ENCODE results near the gene CENPK.

DNA sequence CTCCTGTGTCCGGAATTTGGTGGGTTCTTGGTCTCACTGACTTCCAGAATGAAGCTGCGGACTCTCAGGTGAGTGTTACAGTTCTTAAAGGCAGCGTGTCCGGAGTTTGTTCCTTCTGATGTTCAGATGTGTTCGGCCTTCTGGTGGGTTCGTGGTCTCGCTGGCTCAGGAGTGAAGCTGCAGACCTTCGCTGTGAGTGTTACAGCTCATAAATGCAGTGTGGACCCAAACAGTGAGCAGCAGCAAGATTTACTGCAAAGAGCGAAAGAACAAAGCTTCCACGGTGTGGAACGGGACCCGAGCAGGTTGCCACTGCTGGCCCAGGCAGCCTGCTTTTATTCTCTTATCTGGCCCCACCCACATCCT, 3.0 kb upstream of the ADAMTS6 start:
- RRBS = no CpG with 5 or more reads among the region's 12 CpGs

DNA sequence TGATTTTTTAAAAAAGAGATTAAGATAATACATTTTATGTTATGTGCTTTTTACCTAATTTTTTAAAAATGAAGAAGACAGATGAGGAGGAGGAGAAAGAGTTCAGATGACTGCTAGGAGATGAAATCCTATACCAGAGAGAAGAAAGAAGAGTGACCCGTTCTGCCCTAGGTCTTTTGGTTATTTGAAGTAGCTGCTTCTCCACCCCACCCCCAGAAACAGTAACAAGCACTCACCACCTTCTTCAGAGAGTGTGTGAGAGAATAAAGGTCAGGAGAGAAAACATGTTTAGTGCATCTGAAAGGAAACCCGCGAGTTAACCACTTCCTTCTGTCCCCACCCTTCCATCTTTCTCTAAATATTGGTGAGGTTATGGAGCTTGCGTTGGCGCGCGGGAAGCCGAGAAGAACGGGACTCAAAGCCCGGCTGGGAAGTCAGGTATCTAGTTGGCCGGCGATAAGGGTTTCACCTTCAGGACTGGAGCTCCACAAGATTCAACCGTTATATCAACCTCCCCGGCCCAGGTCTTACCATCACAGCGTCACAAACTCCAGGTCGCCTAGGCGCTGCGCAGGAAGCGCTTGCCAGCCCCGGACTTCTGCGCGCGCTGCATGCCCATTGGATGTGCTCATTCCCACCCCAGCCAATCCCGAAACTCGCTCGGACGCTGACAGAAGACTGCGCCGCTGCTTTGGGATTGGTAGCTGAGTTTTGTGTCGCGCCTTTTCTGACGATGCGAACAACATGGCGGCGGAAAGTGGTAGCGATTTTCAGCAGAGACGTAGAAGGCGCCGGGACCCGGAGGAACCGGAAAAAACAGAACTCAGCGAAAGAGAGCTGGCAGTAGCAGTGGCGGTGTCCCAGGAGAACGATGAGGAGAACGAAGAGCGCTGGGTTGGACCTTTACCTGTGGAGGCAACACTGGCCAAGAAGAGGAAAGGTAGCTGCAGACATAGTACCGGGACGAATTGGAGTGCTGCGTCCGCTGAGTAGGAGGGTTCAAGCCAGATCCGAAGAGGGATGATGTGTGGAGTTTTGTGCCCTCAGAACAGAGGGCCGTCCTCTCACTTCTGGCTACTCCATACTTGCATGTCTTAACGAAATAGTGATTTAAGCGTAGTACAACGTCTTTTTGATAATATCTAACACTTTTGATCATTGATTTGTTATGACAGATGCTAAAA, at the start of gene CENPK:
Gene CENPK, minus strand, starts transcription at position 602 of the 1,184 bp plus-strand sequence.
- RRBS = 1% methylated on average over 6 of the region's 55 CpGs

DNA sequence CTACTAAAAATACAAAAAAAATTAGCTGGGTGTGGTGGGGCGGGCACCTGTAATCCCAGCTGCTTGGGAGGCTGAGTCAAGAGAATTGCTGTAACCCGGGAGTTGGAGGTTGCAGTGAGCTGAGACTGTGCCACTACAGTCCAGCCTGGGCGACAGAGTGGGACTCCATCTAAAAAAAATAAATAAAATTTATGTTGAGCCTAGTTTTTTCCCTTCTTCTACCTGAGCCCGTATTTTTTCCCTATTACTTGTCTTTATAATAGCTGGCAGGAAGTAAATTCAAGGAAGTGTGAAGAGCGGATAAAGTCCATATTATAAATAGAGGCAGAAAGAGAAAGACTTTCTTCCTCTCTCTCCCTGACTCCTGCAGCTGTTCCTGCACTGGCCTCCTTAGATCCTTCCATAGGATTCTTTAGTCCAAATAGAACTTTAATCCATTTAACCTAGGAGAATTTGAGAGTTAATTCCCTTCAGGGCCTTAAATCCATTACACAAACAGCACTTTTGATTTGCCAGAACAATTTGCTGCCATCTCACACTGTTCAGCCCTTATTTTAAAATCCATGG, 10.3 kb upstream of the ERBIN start:
- RRBS = no CpG with 5 or more reads among the region's 5 CpGs

DNA sequence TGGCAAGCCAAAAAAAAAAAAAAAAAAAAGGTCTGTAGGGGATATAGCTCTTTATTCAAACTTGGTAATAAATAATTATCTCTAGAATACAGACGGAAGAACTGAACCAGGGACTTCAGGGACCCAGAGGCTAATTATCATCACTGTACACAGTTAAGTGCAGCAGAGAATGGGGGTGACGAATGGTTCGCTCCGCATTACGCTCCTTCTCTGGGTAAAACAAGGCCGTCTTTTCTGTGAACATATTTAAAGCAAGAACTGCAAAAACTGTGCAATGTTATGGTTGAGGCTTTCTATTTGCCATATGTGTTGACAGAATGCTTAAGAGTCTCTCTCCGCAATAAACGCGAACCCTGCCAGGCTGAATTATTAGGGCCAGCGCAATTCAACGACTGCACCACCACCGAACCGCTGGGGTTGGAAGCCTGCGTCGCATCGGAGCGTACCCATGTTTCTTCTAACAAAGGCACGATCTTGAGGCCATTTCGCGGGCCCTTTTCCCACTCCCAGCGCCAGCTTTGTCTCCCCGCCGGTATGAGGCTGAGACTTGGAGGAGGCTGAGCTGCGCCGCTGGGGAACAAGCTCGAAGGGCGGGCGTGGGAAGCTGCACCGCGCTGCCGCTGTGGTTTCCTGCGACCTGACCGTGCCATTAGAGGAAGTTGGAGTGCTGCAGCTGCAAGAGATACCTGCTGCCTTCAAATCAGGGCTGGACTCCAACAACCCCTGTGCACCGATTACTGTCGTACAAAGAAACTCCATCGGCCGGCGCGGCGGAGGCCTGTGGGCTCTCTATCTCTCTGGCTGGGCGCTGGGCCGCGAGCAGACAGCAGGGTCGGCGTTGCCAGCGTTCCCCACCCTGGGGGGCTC, 1.5 kb upstream of the ERBIN start:
- RRBS = under 1% methylated on average over 5 of the region's 46 CpGs

GRCh38 chr5:66169435-66170237, 25.5 kb downstream of the SREK1 start:
- RRBS = no CpG with 5 or more reads among the region's 13 CpGs

GRCh38 chr5:66208059-66208364, 63.9 kb downstream of the SREK1 start:
- RRBS = no CpG with 5 or more reads among the region's 4 CpGs

- RRBS = no CpG with 5 or more reads among the region's 9 CpGs
Observed at GRCh38 chr5:66440036-66440970, 155.9 kb upstream of the MAST4 start.

GRCh38 chr5:66617848-66618400, 21.7 kb downstream of the MAST4 start:
- RRBS = no CpG with 5 or more reads among the region's 10 CpGs

- RRBS = no CpG with 5 or more reads among the region's 6 CpGs
Observed at GRCh38 chr5:66810726-66811281, 214.6 kb downstream of the MAST4 start.

DNA sequence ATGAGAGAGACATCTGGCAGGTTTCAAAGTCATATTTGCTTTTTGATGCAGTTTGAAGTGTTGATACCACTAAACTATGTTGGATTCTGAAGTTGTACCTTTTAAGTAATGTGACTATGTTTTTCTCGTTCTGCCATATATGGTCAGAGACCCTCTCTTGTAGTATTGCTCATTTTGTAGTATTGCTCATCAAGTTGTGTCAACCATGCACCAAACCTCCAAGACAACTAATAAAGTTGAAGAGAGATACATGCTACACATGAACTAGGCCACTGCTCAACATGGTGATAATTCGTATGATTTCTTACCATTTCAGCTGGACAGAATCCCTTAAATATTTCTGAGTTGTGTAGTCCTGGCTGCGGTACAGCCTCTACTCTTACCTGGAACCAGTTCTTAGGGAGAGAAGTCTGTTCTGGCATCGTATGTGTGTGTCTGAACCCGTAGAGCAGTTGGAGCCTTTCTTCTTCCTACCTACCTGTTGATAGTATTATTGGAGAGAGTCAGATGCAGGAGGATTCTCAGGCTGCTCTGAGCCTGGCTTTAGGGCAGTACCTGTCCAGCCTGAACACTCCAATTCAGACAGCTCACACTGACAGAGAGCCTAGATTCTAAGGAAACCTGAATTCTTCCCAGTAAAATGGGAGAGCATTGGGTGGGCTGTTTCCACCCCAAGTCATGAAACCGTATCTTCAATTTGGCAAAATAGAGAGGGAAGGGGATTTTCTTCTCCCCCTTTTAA, 190.2 kb downstream of the CD180 start:
- RRBS = no CpG with 5 or more reads among the region's 6 CpGs

- RRBS = no CpG with 5 or more reads among the region's 3 CpGs
Observed at GRCh38 chr5:67008775-67009482, 187.7 kb downstream of the CD180 start.

GRCh38 chr5:67194185-67194678, 2.4 kb downstream of the CD180 start:
- RRBS = no CpG with 5 or more reads among the region's 5 CpGs

GRCh38 chr5:67257662-67257948, 61.0 kb upstream of the CD180 start:
- RRBS = no CpG with 5 or more reads among the region's 3 CpGs

- RRBS = no CpG with 5 or more reads among the region's 7 CpGs
Observed at GRCh38 chr5:67514879-67515587, 318.4 kb upstream of the CD180 start.

DNA sequence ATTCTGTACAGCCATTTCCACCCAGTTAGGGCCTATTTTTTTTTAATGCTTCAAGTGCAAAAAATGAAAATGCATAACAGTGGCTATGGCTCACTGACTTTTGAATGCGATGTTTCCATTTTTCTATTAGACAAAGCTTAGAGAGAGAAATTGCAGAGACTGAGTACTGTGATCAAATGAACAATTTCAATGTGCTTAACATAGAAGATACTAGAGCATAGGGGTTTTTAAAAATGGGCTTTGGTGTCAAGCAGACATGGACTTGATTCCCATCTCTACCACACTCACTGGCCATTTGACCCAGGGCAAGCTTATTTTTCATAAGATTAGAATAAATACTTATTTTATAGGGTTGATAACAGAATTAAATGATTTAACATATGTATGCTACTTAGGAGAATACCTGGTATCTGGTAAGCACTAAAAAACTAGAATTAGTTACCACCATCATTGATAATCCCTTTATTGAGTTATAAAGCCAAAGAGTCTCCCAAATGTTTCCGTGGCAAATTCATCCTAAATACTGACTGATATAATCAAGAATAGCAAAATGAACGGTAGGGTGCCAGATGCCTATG, 254.2 kb upstream of the PIK3R1 start:
- RRBS = no CpG with 5 or more reads among the region's 3 CpGs

DNA sequence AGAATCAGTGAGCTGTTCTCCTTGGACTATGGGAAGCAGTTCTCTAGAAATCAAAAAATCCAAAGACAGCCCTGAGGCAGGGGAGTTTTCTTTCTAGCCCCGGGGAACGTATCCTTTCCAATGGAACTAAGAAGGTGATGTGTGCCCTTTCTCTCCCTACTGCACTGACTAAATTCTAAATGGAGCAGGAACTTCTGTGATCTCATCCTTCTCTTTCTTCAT, 178.1 kb upstream of the PIK3R1 start:
- RRBS = no CpG with 5 or more reads among the region's 2 CpGs

GRCh38 chr5:68041450-68041841, 174.1 kb upstream of the PIK3R1 start:
- RRBS = no CpG with 5 or more reads among the region's 5 CpGs

- RRBS = no CpG with 5 or more reads among the region's 6 CpGs
Observed at GRCh38 chr5:68041905-68042417, 173.6 kb upstream of the PIK3R1 start.

DNA sequence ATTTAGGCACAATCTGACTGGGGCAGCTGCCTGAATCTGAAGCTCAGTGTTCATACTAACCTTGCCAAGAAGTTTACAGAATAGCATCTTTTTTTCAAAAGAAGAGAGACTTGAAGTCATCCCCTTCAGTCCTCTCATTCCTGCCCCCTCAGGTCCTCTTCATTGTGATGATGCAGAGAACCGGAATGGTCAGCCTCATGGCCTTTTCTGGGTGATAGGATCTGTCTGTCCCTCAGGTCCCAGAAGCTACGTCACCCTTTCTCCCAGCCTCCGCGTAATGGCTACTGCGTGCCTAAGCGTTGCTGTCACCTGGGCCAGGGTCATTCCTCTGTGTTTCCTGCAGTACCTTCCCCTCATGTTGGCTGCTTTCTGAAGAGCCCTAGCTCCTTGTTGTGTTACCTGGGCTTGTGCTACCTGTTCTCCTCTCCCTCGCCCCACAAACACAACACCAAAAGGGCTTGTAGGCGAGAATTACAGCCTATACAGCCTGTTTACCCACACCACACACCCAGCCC, 4.7 kb downstream of the PIK3R1 start:
- RRBS = no CpG with 5 or more reads among the region's 8 CpGs

All from HTR-8/SVneo (cell line).